Measurements from ENCODE around the genes PRAMEF27, PRAMEF14 and PRAMEF17.

GRCh38 chr1:11919447-11920666 is 6.4 kb downstream of the KIAA2013 start:
- RRBS: 97% methylated on average over 2 of the region's 26 CpGs
CAGE:
- cytosol, long polyA plus RNA: no peak
- long polyA plus RNA: start-site peak on the minus strand at chr1:11919638-11919774, 21 and 12 reads in 2 replicates
- nucleus, long polyA plus RNA: no peak

GRCh38 chr1:11938723-11939303 is 4.3 kb downstream of the PLOD1 start:
- RRBS: no CpG with 5 or more reads among the region's 11 CpGs
CAGE:
- cytosol, long polyA plus RNA: no peak
- long polyA plus RNA: no peak
- nucleus, long polyA plus RNA: no peak

DNA sequence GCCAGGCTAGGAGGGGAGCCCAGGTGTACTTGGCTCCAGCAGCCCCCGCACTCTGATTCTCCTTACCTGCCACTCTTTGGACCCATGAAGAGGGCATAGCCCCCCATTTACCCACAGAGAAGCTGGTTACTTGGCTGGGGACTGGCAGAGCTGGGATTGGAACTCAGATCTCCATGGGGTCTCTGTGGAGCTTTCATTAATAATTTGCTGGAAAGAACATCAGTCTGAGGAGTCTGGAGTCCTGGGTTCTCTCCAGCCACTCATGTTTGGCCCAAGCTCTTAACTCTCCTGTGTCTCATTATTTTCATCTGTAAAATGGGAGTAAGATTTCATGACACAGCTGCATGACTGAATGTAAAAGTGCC is 8.9 kb upstream of the MIIP start:
- RRBS: no CpG with 5 or more reads among the region's 1 CpG
CAGE:
- cytosol, long polyA plus RNA: no peak
- long polyA plus RNA: no peak
- nucleus, long polyA plus RNA: no peak

DNA sequence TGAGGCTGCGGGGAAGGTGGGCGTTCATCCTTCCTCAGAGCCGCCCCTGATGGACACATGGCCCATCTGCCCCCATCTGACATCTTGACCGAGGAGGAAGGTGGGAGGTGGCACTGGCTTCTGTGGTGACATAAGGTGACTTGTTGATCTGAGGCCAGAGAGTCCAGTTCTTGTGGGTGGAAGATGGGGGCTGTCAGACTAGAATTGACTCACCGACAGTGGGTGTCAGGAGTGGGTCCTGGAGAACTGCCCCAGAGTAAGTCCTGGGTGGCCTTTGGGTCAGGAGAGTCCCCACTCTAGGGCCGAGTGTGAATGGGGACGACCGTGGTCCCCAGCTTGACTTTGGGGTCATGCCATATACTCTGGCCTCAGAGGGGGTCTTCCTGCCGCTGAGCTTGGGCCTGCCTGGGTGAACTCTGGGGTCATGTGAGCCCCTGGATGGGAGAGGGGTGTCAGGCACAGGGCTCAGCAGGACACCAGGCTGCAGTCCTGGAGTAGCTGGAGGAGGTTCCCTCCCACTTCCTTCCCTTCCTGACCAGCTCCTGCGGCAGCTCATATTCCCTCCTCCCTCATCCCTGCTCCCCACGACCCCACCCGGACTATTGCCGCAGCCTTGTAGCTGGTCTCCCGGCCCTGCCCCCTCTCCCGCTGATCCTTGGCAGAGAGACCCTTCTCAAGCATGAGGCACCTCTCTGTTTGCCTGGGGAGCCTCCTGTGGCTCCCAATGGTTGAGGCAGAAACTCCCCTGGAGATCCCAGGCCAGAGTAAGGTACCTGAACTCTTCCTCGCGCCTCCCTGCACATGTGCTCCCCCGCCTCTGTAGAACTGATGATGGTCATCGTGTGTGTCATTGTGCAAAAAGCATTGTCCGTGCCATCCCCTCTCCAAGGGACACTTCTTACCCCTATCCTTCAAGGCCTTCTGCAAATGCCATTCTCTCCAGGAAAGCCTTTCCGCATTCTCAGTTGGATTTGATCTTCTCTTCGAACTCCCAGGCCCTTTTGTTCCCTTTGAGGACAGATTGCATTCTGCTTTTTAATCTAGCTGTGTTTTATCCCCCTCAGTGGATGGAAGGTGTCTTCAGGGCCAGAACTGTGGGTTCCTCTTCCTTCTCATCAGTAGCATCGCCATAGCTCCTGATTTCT is 1.7 kb downstream of the TNFRSF1B start:
- RRBS: no CpG with 5 or more reads among the region's 23 CpGs
CAGE:
- cytosol, long polyA plus RNA: no peak
- long polyA plus RNA: no peak
- nucleus, long polyA plus RNA: no peak

DNA sequence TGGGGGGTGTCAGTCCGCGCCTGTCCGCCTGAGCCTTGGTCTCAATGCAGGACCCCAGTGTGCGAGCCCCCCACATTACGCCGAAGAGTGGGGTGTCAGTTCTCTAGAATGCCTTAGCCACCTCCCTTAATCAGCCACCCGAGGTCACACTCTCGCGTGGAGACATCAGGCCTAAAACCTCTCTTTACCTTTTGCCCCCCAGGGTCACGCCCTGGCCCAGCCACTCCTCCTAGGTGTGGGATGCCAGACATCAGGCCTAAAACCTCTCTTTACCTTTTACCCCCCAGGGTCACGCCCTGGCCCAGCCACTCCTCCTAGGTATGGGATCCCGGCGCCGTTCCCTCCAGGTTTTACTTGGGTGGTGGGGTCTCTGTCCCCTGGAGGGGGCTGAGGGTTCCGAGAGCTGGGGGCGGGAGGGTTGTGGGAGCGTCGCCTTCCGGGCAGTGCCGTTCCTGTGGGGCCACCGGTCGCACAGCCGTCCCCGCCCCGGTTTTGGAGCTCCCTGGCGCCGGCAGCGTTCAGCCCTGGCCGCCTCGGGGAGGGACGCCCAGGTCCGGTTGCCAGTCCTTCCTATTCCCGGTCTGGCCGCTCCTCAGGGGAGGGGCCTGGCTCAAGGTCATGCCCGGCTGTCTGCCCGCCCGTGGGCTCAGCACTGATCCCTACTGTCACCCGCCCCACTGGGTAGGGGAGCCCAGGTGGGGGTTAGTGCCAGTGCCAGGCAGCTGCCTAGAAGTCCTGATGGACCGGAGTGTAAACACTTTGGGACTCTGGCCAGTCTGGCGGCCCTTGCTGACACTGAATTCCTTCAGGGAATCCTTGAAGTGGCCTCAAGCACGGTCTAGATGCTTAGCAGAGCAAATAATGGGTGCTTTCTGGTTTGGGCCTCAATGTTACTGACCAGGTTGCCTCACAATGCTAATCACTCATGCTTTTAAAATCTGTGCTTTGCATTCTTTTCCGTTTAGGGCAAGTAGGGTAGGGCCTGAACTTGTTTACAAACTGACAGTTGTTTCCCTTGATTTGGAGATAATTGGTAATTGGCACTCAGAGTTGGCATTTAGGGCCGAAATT is 1.0 kb downstream of the VPS13D start:
- RRBS: 3% methylated on average over 9 of the region's 43 CpGs
CAGE:
- cytosol, long polyA plus RNA: no peak
- long polyA plus RNA: no peak
- nucleus, long polyA plus RNA: no peak

- RRBS: no CpG with 5 or more reads among the region's 5 CpGs
CAGE:
- cytosol, long polyA plus RNA: no peak
- long polyA plus RNA: no peak
- nucleus, long polyA plus RNA: no peak
These were observed 108.1 kb downstream of the VPS13D start for GRCh38 chr1:12337790-12338437.

GRCh38 chr1:12345853-12346221 is 116.0 kb downstream of the VPS13D start:
- RRBS: no CpG with 5 or more reads among the region's 2 CpGs
CAGE:
- cytosol, long polyA plus RNA: no peak
- long polyA plus RNA: no peak
- nucleus, long polyA plus RNA: no peak

DNA sequence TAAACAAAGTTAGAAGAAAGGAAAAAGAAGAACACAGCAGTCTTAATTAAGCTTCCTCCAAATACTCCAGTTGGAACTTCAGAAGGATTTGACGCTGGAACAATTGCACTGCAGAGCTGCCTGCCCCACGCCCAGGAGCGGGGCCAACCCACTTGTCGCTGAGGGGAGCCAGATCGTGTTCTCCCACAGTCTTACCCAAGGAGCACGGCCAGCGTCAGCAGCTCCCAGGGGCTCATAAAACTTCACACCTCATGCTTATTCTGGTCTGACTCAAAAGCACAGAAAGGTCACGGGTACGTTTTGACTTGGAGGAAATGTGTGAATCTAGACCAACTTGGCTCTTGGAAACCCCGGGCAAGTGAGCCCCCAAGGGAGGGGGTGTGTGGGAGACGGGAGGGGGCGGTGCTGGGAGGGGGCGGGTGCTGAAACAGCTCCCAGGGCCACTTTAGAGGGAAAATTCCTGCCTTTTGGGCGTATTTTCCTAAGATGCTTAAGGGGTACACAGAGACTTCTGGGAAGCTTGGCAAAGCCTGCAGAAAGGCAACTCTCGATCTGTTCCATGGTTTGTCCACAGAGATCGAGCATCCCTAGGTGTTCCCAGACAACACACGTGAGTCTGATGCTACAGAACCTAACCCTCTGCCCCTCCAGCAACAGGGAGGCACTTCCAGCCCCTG is 99.0 kb downstream of the DHRS3 start:
- RRBS: no CpG with 5 or more reads among the region's 17 CpGs
CAGE:
- cytosol, long polyA plus RNA: no peak
- long polyA plus RNA: no peak
- nucleus, long polyA plus RNA: no peak

DNA sequence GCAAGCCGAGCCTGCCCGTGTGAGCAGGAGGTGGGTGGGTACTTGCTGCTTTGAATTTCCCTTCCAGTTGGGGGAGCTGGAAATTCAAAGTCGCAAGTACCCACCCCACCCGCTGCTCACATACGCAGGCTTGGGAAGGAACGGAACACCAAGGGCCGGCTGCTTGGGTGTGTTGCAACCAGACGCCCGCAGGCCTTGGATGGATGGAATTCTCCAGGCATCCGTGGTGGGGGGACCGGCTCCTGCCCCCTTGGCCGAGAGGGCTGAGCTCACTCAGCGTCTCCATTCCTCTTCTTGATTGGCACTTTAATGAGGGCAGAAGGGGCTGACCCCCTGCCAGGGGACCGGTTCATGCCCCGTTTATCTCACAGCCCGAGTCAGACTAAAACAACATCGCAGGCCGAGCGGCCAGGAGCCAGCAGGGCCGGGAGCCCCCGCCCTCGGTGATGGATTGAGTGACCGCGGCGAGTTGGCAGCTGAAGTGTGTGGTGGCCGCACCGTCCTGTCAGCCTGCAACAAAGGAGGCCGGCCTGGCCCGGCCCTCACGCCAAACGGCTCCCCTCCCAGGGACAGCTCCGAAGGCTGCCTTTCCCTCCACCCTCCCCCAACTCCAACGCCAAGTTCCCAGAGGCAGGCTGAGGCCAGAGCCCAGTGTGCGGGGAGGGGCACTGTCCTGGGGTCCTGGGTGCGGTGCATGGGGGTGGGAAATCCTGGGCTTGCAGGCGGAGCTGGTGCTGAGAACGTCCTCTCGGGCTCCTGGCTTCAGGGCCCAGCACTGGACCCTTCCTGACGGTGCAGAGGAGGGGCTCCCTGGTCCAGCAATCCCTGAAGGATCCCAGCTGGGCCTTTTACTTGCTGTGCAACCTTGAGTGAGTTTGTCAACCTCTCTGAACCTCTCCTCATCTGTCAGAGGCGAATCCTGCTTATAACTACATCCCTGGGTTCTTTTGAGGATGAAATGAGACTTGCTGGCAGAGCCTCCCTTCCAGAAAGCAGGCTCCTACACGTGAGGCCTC is 77.7 kb downstream of the DHRS3 start:
- RRBS: 16% methylated on average over 14 of the region's 41 CpGs
CAGE:
- cytosol, long polyA plus RNA: no peak
- long polyA plus RNA: no peak
- nucleus, long polyA plus RNA: no peak

DNA sequence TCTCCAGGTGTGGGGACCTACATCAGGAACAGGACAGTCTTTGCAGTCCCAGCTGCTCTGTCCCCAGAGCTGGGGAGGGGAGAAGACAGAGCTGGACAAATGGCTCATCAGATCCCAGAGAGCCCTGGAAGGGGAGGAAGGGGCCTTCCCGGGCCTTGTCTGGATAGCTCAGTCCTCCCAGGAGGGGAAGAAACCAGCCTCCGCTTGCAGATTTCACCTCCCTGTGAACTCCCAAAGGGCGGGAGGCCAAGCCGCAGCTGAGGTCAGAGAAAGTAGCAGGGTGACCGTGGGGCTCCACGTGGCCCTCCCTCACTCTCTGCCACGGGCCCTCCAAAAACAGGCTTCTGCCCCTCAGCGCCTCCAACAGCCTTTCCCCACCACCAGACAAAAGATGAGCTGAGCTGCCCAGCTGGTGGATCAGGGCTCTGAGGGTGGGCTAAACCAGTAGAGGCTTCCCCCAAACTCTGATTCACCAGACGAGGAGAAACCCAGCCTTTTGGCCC is 76.5 kb downstream of the DHRS3 start:
- RRBS: no CpG with 5 or more reads among the region's 9 CpGs
CAGE:
- cytosol, long polyA plus RNA: no peak
- long polyA plus RNA: no peak
- nucleus, long polyA plus RNA: no peak

GRCh38 chr1:12552922-12553652 is 64.9 kb downstream of the DHRS3 start:
- RRBS: no CpG with 5 or more reads among the region's 16 CpGs
CAGE:
- cytosol, long polyA plus RNA: no peak
- long polyA plus RNA: no peak
- nucleus, long polyA plus RNA: no peak

DNA sequence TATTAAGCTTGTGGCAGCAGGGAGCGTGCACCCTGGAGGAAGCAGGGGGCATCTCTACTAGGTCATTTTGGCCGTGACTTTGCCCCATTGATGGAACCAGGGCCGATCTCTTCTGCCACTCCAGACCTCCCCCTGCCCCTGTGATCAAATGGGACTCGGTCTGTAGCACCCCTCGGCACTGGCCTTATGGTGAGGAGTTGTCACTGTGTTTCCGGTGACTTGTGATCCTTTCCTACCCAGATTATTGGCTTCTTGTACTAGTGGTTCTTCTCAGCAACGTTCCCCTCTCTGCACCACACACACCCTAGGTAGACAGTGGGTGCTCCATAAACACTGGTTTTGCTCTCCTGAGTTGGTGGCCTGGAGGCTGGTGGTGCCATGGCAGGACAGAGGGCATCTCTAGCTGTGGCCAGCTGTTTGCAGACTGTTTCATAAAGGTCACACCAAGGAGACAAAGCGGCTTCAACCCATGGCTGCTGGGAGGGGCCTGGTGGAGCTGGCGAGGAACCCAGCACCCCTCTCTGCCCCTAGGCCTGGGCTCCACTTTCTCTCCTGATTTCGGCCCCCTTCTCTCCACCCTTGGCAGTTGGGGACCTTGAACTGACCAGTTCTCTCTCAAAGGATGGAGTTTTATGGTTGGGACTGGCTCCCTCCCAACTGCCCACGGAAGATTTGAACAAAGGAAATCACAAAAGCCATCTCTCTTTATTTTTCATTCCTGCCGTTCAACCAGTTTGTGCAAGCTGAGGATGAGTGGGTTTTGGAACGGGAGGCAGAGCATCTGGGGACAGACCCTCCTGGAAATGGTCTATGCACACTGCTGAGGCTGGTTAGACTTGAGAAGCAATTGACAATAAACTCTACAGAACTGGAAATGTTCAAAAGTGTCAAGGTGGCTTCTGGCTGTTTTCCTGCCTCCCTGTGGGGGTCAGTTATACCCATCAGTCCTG is 50.5 kb downstream of the DHRS3 start:
- RRBS: no CpG with 5 or more reads among the region's 13 CpGs
CAGE:
- cytosol, long polyA plus RNA: no peak
- long polyA plus RNA: no peak
- nucleus, long polyA plus RNA: no peak

DNA sequence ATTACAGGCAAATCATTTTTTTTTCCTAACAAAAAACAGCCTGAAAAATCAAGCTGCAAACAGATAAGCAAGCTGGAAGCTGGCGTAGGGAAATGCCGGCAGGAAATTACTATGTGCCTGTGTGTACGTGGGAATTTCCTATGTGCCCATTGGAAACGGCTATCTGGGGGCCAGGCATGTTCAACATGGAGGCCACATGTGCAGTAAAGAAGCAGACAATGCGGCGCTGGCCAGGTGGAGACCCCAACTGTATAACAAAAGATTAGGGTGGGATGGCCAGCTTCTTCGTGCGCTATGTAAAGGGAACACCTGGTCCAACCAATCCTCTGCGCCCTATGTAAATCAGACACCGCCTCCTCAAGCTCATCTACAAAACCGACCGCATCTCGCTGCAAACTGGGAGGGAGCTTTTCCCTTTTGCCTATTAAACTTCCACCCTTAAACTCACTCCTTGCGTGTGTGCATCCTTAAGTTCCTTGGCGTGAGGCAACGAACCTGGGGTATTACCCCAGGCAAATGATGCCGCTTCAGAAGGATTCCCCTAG is 9.0 kb upstream of the AADACL4 start:
- RRBS: no CpG with 5 or more reads among the region's 17 CpGs
CAGE:
- cytosol, long polyA plus RNA: no peak
- long polyA plus RNA: no peak
- nucleus, long polyA plus RNA: no peak

DNA sequence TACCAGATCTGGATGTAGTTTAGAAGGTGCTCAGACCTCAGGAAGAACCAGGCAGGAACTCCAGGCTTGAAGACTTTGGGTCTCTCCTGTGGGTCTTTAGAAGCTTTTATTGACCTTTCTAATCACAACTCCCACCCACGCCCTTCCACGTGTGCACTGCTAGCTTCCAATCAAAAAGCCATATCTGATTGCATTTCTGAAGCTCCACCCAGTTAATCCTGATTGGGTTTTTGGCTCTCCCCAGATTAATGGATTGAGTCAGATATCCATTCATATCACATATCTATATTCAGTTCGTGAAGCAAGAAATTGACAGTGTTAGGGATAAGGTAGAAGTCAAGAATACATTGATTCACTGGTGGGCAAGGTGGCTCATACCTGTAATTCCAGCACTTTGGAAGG is at the start of gene PRAMEF27:
Gene PRAMEF27 (minus strand): TSS at position 165 of the 402 bp plus-strand sequence.
- RRBS: no CpG with 5 or more reads among the region's 3 CpGs
CAGE:
- cytosol, long polyA plus RNA: no peak
- long polyA plus RNA: no peak
- nucleus, long polyA plus RNA: no peak

DNA sequence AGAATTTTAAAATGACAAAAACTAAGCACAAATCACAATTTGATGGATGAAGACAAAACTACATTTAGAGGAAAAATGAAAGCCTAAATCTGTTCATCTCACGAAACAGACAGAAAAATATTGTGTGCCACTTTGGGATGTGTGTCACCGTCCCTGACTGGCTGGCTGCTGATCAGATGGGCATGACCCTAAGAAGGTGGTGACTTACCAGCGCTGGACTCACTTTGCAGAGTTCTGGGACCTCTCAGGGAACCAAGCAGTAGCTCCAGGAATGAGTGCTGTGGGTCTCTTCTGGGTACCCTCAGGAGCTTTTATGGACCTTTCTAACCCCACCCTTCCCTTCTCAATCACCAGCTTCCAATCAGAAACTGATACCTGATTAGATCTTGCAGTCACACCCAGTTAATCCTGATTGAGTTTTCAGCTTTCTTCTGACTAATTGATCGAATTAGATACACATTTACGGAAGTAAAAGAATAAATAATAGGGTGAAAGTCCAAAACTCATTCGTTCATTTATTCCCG is at the start of gene PRAMEF14:
Gene PRAMEF14 (minus strand): TSS at position 286 of the 524 bp plus-strand sequence.
- RRBS: no CpG with 5 or more reads among the region's 7 CpGs
CAGE:
- cytosol, long polyA plus RNA: no peak
- long polyA plus RNA: no peak
- nucleus, long polyA plus RNA: no peak

GRCh38 chr1:13389268-13389885 is at the start of gene PRAMEF17:
TSS of gene PRAMEF17 (plus strand) at chr1:13389632.
- RRBS: no CpG with 5 or more reads among the region's 3 CpGs
CAGE:
- cytosol, long polyA plus RNA: no peak
- long polyA plus RNA: no peak
- nucleus, long polyA plus RNA: no peak

GRCh38 chr1:13487204-13487982 is 26.4 kb downstream of the LRRC38 start:
- RRBS: no CpG with 5 or more reads among the region's 18 CpGs
CAGE:
- cytosol, long polyA plus RNA: no peak
- long polyA plus RNA: no peak
- nucleus, long polyA plus RNA: no peak

GRCh38 chr1:13540633-13541474 is 27.1 kb upstream of the LRRC38 start:
- RRBS: no CpG with 5 or more reads among the region's 16 CpGs
CAGE:
- cytosol, long polyA plus RNA: no peak
- long polyA plus RNA: no peak
- nucleus, long polyA plus RNA: no peak

DNA sequence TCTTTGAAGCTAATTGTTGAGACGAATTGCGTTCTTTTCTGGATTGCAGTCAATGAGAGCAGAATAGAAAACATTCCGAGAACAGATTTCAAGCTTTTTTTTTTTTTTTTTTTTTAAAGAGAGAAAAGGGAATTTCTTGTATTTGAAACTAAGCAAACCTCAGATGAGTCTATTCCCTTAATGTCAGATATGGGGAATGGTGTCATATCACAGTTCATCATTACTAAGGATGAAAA is 30.1 kb downstream of the PDPN start:
- RRBS: no CpG with 5 or more reads among the region's 3 CpGs
CAGE:
- cytosol, long polyA plus RNA: no peak
- long polyA plus RNA: no peak
- nucleus, long polyA plus RNA: no peak

DNA sequence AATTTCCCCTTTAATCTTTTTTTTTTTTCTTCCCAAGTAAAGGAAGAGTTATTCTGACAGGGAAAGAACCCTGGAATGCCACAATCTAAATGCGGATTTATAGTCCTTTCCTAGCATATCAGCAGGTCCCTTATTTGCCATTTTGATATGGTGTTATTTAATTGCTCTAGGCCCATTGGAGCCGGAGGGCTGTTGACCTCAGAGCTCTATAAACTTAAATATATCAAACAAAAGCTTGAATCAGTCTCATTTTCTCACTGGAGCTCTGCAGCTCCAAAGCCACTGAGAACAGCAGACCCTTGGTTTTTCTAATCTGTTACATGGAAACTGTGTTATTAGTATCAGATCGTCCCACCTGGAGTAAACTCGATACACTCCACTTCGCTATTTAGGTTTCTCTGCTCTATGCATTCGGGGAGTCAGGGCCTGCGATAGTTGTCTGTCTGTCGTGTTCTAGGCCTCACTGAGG is 8.2 kb downstream of the PRDM2 start:
- RRBS: no CpG with 5 or more reads among the region's 8 CpGs
CAGE:
- cytosol, long polyA plus RNA: no peak
- long polyA plus RNA: no peak
- nucleus, long polyA plus RNA: no peak

Data from H1 (cell line).